ENCODE results near the gene CSNK1A1.

DNA sequence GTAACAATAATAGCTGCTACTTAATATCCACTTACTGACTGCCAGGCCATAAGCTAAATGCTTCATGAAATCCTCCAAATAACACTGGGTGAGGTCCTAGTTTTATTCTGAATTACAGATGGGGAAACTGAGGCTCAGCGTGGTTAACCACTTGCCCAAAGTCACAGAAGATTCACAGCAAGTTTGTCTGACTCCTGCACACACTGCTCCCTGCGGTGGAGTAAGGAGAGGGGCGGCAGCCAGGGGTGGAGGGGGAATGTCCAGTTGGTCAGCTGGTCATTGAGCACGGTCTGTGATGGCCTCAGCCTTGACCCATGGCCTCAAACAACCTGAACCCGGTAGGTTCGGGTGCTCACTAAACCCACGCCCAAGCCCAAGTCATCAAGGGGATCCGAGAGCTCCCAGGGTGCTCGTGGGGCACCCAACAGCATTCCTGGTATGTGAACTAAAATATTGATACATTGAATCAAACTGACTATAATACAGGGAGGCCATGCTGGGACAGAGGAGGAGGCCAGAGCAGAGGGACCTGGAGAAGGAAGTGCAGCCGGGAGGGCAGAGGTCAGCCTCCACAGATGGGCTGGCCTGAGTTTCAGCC, 3.4 kb upstream of the IL17B start:
- RRBS, 2 experiments = no CpG with 5 or more reads among the region's 10 CpGs

- RRBS, 2 experiments = no CpG with 5 or more reads among the region's 19 CpGs
Measured at GRCh38 chr5:149404429-149405156, 25.5 kb upstream of the IL17B start.

GRCh38 chr5:149551260-149552065, at the start of gene CSNK1A1:
Gene CSNK1A1, minus strand, starts transcription at chr5:149551439.
- RRBS, 2 experiments = under 1 to 2% methylated on average over 14 of the region's 59 CpGs

DNA sequence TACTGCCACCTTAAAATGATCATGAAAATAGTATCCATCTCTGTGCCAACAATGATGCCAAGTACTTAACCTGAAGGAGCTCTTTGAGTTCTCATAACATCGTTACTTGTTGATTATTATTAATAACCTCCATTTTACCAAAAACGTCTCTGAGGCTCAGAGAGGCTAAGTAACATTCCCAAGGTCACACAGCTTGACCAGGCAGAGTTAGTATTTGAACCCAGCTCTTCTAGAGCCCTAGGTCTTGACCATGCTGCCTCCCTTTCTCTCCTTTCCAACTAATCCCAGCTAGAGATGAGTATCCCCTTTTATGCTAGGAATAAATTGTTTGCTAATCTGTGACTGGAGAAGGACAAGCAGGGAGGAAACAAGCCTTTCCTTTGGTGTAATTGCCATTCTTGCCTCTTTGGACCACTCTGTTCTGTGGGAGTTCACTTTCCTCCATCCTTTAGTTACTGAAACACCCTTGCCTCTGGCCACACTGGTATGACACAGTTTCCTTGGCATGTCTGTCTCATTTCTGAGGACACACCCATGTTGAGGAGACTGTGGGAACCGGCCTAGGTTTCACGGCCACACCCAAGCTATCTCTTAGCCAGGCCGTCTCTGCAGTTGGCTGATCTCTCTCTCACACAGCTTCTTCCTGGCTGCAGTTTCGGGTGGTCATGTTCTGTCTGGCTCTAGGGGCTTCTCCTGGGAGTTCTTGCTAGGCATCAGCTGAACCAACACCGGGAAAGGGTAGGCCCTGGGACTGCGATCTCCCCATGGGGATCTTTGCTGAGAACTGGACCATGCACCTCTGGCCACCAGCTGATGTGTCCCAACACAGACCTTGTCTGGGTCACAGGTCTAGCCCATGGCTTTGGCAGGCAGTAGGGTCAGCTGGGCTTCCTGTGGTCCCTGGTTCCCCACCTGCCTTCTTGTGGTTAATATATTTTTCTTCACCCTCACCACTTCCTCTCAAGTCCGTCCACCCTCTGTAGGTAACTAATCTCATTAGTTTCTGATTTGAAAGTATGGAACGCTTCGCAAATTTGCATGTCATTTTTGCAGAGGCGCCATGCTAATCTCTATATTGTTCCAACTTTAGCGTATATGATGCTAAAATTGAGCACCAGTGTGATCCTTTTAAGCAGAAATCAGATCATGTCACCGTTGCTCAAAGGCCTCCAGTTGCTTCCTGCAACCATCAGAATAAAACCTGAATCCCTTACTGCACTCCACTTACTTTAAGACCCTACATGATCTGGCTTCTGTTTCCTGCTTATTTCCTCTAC, 24.8 kb downstream of the ARHGEF37 start:
- RRBS, 2 experiments = no CpG with 5 or more reads among the region's 14 CpGs

DNA sequence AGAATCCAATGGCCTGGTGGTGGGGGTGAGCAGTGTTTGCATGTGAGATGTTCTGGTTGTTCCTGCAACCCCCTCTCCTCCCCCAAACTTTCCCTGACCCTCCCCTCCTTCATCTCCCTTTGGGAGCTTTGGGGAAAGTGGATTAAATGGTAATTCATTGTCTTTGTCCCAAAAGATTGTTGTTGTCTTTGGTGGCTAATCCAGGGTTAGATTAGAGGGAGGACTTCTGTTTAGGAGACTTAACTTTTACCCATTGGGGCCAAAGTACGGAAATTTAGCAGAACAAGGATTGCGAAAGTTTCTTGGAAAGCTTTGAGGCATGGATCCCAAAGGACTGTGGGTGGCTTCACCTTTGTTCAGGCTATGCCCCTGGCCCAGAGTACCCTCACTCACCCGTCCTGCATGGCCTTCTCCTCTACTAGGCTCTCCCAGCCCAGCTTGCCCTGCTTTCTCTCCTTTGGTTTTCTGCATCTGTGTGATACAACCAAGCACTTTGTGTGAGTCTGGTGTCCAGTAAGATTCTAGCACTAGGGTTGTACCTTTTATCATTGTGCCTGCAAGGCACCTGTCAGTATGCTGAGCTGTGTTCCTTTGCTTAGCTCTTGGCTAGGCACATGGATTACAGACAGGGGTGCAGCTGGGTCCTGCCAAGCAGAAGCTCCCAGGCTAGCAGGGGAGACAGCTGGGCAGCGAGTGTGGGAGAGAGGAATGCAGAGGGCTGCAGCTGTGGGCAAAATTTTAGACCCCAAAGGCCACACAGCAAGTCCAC, 3.1 kb downstream of the PPARGC1B start:
- RRBS, 2 experiments = no CpG with 5 or more reads among the region's 4 CpGs

DNA sequence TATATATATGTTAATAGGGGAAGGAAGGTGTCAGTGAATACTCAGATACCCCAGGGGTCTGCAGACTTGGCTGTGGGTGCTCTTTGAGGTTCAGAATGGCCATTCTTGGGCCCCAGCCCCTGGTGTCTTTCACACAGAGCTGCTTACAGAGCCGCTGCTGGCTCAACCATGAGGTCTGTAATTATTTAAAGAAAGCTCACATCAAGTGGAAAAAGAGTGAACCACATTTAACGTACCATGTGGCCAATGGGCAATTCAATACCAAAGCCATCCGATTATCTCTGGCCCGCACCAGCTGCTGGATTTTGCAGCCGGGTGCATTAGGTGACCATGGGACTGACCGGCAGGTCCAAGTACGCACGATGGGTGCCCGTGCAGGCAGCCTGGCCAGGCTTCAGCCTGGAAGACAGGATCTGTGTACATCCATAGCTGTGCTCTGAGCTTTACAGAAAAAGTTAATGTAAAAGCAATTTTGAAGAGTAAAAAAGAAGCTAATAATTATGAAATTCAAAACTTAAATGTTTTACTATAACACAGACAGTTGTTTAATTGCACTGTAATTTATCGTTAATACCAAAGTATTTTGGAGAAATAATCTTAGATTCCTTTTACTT, 20.5 kb downstream of the PPARGC1B start:
- RRBS, 2 experiments = no CpG with 5 or more reads among the region's 10 CpGs

DNA sequence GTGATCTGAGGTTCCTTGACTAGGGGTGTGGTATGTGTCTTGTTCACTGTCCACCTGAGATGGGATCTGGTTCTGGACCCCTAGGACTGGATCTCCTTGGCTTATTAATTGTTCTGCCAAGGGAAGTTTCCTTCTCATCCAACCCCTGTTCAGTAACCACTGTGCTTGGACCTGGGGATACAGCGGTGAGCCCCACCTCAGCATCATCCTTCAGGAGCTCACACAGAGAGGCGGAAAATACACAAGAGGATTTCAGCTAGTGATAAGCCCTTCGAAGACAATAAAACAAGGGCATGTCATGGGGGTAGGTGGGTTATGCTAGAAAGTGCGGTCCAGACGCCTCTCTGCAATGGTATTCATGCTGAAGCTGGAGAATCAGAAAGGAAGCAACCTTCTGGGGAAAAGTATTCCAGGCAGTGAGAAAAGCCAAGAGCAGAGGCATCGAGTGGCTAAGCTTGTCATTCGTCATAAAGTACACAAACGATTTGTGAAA, 26.7 kb downstream of the PPARGC1B start:
- RRBS, 2 experiments = no CpG with 5 or more reads among the region's 8 CpGs

DNA sequence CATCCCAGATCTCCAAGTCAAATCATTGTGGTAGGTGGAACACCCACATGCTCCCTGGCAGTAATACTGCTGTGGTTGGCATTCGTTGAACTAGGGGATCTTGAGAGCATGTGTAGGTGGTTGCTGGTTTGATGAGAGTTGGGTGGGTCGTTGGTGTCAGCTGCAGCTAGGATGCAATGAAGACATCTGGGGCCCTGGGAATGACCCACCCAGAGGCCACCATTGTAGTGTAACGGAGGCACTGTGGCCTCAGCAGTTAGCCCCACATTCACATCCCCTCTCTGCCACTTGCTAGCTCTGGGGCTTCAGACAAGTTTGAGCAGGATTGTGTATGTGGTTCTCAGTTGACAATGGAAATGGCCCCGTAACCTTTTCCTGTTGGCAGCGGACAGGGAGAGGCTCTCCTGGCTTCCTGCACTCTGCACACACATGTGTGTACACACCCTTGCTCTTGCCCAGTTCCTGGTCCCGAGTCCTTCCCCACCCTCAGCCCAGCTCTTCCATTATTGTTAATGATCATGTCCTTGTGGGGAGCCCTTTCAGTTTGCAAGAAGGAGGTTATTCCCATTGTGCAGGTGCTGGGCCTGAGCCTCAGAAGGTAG, 46.5 kb downstream of the PPARGC1B start:
- RRBS, 2 experiments = no CpG with 5 or more reads among the region's 6 CpGs

- RRBS, 2 experiments = no CpG with 5 or more reads among the region's 15 CpGs
Measured at GRCh38 chr5:149803508-149804379, 73.6 kb downstream of the PPARGC1B start.

DNA sequence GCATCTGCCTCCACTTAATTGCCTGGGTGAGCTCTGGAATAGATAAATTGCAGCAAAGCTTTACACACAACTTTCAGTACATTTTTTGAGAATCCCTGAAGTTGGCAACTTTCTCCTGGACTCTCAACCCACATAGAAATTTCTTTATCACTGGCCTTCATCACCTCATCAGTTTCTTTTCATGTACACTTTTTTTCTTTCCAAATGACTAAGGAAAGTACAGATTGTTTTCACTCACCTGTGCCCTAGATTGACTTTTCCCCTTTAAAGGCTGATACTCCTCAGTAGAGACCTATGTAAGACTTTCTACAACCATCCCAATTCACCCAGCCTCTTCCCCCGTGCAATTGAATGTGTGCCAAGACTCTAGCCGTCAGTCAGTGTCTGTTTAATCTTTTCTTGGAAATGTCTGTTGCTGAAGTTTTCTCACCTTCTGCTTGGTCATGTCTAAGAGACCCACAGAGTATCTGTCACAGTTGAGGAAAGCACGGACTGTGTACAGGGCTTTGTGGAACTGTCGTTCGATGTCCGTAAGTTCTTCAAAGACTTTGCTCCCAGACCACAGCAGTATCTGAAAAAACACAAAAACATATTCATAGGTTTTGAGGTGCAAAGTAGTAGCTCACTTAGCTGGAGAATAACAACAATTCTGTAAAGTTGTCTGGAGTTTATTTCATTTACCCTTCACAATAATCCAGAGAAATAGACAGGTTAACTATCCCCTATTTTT, 13.8 kb downstream of the PDE6A start:
- RRBS, 2 experiments = no CpG with 5 or more reads among the region's 6 CpGs

- RRBS, 2 experiments = no CpG with 5 or more reads among the region's 22 CpGs
Measured at GRCh38 chr5:149931933-149932786, 12.4 kb downstream of the PDE6A start.

DNA sequence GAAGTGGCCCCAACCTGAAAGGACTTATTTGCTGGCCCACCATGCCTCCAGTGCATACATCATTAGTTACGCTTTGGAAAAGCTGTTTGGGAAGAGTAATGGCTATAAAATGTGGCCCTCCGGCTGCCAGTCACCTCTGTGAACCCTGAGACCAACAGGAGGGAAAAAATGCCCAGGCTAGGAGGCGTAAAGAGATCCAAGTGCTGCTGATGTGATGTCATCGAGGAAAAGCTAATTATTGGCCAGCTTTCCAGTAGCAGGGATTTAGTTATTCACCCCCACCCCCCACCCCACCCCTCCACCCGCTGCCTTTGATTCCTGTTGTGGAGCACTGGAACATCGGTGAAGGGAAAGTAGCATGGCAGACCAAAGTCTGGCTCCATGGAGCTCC, 2.6 kb upstream of the SLC26A2 start:
- RRBS, 2 experiments = no CpG with 5 or more reads among the region's 6 CpGs

- RRBS, 2 experiments = no CpG with 5 or more reads among the region's 5 CpGs
Measured at GRCh38 chr5:150103104-150103403, 16.7 kb upstream of the CSF1R start.

GRCh38 chr5:150113176-150113608, 26.8 kb upstream of the CSF1R start:
- RRBS, 2 experiments = no CpG with 5 or more reads among the region's 11 CpGs

DNA sequence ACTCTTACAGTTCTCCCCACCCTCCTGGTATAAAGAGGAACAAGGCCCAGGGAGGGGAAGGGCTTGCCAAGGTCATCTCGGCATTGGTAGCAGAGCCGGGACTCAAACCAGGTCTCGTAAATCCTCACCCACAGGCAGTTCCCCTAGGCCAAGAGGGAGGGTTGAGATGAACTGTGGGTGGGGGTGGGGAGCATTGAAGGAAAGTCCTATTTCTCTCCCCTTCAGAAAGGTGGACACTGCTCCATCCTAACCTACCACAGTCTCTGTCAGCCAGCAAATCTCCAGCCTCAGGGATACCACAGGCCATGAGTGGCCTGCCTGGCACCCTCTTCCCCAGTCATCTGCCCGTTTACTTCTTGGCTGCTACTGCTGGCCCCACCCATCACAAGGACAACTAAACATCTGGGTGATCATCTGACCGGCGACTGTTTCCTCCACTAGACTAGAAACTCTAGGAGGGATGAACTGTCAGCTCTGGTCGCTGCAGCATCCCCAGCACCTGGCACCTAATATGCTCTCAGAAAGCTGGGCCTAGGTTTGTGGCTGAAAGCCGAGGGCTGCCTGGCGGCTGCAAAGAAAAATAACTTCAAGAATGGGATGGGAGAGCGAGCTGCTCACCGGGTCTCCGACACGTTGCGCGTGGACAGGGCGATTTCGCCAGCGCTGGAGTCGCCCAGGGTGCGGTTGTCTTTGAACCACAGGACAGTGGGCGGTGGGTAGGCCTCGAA, 23.3 kb downstream of the PDGFRB start:
- RRBS, 2 experiments = no CpG with 5 or more reads among the region's 22 CpGs

- RRBS, 2 experiments = 55 to 58% methylated on average over 3 of the region's 14 CpGs
Measured at GRCh38 chr5:150133508-150133944, 22.1 kb downstream of the PDGFRB start.

- RRBS, 2 experiments = no CpG with 5 or more reads among the region's 14 CpGs
Measured at GRCh38 chr5:150180548-150181384, 9.1 kb upstream of the SLC6A7 start.

DNA sequence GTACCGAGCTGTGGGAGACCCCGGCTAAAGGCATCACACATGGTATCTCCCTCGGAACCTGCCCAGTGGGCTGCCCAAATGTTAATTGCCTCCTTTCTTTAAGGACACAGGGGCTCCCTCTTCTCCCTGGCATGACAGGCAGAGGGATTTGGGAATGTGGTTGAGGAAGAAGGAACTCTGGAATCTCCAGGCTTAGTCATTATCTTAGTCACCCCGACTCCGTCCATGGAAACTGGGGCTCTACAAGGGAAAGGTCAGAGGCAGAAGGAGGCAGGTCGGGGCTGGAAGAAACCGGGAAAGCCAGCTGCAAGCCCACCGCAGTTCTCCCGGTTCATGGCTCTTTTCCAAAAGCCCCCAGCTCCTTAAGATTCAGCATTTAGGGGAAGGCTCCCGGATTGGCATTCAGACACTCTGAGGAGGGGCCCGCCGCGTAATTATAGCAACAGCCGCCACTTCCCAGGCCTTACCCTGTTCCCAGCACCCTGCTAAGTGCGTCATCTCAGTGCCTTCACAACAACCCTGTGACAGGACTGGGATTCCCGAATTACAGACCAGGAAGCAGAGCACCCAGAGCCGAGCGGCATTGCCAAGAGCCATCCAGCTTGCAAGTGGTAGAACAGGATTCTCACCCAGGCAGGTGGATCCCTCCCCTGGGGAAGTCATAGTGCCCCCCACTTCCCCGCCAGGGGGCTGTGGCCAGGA, 18.9 kb downstream of the SLC6A7 start:
- RRBS, 2 experiments = 0% methylated on average over 1 of the region's 19 CpGs

DNA sequence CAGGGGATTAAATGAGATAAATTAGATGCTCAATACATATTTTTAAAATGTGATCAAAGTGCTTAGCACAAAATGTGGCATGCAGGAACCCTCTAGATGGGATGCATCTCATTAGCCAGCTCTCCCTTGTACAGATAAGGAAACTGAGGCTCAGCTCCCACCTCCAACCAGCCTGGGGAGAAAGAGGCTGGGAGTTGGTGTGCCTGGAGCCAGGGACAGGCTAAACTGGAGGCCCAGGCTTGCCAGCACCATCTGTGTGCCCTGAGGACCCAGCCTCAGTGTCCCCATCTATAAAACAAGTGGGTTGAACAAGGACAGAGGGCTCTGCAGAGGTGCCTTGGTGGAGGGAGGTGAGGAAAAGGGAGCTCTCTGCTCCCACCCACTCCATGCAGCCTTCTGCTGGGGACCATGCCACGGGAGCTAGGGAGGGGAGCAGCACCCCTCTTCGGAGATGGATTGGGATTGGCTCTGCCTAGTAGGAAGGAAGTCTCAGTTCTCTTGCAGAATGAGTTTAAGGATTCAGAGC, 25.6 kb downstream of the SLC6A7 start:
- RRBS, 2 experiments = no CpG with 5 or more reads among the region's 2 CpGs

GRCh38 chr5:150244393-150244598, 45.3 kb downstream of the CAMK2A start:
- RRBS, 2 experiments = no CpG with 5 or more reads among the region's 5 CpGs